ENCODE data around the gene KHDC3L.

DNA sequence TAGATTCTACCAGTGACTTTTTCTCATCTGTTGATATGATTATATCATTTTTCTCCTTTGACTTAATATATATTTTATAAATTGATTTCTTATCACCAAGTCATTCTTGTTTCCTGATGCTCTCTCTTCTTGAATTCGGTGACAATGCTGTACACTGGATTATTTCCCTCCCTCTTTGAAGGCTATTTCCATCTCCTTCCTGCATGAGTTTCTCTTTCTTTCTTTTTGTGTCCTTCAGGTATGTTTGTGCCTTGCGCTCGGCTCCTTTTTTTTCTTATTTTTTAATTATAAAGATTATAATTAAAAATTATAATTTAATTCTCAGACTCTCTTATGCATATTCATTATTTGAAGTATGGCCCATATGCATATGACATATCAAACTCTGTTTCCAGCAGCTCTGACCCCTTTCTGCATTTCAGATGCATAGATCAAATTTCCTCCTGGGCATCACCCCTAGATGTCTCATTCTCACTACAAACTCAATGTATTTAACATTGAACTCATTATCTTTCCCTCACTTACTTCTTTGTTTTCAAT is 232.8 kb upstream of the RIMS1 start:
- PRO-cap, result no peak

GRCh38 chr6:72217967-72218479 is 331.7 kb downstream of the RIMS1 start:
- PRO-cap, result no peak

DNA sequence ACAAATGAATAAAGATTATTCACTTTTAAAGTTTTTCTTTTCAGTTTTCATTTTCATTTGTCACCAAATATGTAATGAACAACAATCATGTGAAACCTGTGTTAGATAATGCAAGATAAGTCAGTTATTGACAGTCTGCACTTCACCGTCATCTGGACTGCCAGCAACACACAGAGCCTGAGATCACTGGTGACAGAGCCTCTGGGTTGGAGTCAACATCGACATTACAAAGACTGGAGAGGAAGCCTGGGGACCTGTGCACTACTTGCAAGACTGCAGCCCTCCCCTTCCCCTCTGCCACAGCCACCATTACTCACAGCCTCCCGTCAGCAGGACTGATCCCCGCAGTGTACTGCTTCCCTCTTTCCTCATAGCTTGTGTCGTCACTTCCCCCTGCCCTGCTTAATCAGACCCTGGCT is 235.7 kb upstream of the KCNQ5 start:
- PRO-cap, result no peak

DNA sequence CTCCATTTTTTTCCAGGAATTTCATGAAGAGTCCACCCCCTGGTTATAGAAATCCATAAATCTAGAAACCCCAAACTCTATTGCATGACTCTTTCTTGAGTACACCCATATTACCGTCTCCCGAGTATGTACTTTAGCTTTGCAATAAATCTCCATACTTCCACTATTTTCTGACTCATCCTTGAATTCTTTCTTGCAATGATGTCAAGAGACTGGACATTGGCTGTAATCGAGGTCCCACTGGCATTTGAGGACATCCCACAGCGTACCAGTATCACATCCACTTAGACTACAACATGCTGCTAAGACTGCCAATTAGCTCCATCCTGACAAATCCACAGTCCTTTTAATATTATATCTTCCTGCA is 60.6 kb upstream of the KCNQ5 start:
- PRO-cap, result no peak

GRCh38 chr6:73299327-73299689 is 36.3 kb upstream of the KHDC1 start:
- PRO-cap, result no peak

DNA sequence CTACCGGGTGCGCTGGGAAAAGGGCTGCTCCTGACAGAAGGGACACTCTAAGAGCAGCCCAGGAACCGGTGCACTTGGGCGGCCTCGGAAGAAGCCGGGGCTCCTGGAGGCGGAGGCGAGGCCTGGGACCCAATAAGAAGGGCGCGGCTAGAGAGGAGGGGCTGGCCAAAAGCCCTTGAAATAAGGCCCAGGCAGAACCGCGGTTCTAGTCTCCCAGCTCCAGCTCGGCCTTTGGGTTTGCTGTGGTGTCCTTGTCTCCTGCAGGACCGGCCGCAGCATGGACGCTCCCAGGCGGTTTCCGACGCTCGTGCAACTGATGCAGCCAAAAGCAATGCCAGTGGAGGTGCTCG is at the start of gene KHDC3L:
KHDC3L (plus strand) TSS at position 206 of the 350 bp plus-strand sequence.
- PRO-cap, result no peak

- PRO-cap, result bidirectional peak, plus-strand start at chr6:73389024, minus-strand start at chr6:73389156; bidirectional peak, plus-strand start at chr6:73389299, minus-strand start at chr6:73389252
These were observed 5.6 kb upstream of the DDX43 start for GRCh38 chr6:73388698-73389693.

- PRO-cap, result no peak
These were observed 14.3 kb downstream of the MTO1 start for GRCh38 chr6:73475765-73476272.

GRCh38 chr6:73515247-73515864 is 5.5 kb downstream of the EEF1A1 start:
- PRO-cap, result no peak

DNA sequence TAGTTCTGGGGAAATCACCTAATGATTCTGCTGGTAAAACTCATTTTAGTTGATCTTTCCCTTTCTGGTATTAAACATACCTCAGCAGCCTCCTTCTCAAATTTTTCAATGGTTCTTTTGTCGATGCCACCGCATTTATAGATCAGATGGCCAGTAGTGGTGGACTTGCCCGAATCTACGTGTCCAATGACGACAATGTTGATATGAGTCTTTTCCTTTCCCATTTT is 1.1 kb downstream of the EEF1A1 start:
- PRO-cap, result no peak

DNA sequence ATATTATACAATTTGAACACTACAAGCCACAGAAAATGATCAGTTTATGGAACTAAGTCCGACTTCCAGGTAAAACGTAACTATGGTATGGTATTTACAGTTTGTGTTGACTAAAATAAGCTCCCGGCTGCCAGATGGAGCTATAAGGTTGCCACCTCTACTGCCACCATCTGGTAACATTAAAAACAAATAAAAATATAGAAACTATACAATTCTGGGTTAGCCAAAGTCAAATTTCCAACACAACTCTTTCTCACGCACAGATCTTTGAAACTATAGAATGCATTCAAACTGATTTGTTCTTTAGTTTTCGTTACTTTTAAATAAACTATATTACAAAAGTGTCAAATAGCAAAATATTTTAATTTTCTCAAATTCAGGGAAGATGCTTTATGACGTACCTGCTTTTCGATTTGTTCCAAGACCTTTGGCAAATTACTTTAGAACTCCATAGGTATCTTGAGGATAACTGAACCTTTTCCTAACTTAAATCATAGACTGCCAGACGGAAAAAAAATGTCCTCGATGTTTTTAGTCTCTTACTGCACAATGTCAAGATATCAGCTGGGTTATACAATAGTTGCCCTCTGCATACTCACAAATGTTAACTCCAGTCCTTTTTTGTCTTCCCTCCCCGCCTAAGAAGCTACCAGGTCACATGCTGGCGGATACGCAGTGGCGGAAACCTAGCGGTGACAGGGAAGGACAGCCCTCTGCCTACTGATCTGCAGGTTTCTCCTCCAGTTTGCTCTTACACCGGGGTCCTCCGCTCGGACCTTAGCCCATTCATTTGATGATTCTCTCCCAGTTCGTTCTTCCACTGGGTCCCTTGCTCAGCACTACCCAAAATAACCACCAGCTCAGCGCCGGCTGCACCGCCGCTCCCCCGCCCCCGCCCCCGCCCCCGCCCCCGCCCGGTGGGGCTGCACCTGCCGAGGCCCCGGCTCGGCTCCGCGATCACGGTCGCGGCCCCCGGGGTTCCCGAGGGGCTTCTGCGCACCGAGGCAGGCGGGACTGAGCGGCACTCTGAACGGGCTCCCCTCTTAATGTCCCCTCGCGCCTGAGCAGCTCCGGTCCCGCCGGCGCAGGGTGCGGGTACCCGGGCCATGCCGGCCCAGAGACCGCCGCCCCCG is 810 bp downstream of the SLC17A5 start:
- PRO-cap, result bidirectional peak, plus-strand start at position 667 of the sequence, minus-strand start at position 660 of the sequence; bidirectional peak, plus-strand start at position 1,044 of the sequence, minus-strand start at position 1,016 of the sequence

DNA sequence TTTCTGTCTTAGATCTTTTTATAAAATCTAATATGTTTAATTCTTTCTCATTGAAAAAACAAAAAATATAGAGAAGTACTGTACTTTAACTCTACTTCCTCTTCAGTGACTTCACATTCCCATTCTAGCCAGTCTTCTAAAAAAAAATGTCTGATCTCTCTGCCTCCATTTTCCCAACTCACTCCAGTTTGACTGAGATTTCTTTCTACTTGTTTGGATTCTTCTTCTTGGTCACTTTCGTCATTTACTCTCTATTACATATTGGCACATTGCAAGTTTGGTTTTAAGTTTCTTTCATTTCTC is 51.1 kb downstream of the CD109 start:
- PRO-cap, result no peak

GRCh38 chr6:75174870-75175499 is 30.9 kb downstream of the COL12A1 start:
- PRO-cap, result no peak

GRCh38 chr6:75268083-75268455 is 16.5 kb downstream of the TMEM30A start:
- PRO-cap, result no peak

DNA sequence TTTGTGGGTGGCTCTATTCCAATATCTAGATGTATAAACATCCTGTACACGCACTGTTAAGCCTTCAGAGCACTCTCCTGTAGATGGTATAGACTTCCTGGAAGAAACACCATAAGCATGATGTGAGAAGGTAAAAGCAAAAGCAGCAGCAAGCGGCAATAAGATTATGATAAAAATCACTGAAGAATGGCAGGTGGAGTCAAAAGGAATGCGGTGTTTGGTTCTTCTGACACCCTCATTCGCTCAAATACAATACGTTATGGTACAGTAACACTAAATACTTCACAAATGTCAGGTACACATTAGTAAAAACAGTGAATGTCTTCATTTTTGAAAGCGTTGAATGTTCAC is 21.6 kb upstream of the TMEM30A start:
- PRO-cap, result no peak

DNA sequence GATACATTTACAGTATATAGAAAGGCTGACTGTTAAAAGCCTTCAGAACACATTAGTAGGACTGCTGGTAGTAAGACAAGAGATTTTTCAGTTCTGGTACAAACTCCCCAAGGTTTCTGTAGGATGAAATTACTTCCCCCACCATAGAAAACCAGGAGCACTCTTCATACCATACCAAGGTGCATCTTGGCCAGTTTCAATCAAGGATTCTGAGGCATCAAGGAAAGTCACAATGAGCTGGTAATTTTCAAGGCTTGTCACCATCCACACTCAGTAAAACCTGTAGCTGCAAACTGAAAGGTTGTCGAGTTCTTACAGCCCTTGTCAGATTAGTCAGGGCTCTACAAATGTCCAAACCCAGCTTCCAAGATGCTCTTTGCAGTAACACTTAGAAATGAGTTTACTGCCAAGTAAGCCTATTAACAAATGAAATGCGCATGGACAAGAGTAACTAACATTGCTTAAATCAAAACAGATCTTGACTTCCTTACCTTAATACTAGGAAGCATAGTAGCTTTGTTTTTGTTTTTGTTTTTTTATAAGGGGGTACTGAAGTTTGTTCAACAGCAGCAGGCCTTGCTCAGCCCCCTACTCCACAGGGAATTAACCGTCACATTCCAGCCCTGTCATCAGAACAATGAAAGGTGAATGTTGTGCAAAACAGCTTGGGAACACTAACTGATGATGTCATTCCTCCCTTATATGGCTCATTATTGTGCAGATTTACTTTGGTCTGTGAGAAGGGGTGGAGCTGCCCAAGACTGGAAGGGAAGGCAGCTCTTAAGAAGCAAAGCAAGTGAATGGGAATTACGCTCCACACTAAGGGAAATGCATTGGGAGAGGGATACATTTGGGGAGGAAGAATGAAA is 49.8 kb upstream of the TMEM30A start:
- PRO-cap, result bidirectional peak, plus-strand start at position 731 of the sequence, minus-strand start at position 639 of the sequence

GRCh38 chr6:75602221-75603242 is 852 bp downstream of the SENP6 start:
- PRO-cap, result bidirectional peak, plus-strand start at chr6:75602497, minus-strand start at chr6:75602335; unidirectional peak, minus-strand start at chr6:75602753

DNA sequence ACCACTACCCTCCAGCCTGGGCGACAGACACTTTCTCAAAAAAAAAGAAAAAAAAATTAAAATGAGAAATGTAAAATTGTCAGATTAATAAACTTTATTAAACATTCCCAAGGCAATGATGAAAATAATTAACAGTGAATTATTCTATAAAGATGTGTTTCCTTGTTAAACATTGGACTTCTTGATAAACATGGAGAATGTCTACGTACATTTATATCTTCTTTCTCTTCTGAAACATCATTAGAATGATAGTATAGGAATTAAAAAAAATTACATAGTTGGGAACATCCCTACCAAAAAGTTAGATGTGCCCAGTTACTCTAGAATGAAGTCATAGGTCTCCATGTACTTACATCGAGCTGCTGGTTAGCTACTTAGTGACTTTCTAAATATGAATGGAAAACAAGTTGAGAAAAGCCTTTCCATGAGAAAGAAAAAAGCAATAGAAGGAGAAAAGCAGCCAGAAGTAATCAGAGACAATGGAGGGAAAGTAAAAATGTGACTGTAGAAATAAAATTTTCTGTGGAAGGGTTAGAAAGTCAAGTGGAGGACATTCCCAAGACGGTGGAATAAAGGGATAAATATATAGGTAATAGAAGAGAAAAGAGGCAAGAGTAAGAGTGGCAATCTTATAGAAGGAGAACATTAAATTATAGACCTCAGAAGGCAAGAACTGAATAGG is 44.7 kb downstream of the MYO6 start:
- PRO-cap, result no peak

- PRO-cap, result no peak
These were observed 376.2 kb downstream of the HTR1B start for GRCh38 chr6:77087089-77087487.

GRCh38 chr6:77456360-77457046 is 6.8 kb downstream of the HTR1B start:
- PRO-cap, result no peak